Peripheral blood mononuclear cell (primary cell): ENCODE data around the gene MYOZ1.

- PRO-cap, 8 experiments: no peak in any of the 8 experiments
Measured at GRCh38 chr10:72250644-72251144, 23.0 kb upstream of the DDIT4 start.

GRCh38 chr10:72254403-72254944, 19.2 kb upstream of the DDIT4 start:
- PRO-cap, 8 experiments: no peak in any of the 8 experiments

- PRO-cap, 8 experiments: peak in 2 of 8 experiments; most common plus-strand start chr10:72277375 (in 2)
Measured at GRCh38 chr10:72277264-72277778, 3.6 kb downstream of the DDIT4 start.

DNA sequence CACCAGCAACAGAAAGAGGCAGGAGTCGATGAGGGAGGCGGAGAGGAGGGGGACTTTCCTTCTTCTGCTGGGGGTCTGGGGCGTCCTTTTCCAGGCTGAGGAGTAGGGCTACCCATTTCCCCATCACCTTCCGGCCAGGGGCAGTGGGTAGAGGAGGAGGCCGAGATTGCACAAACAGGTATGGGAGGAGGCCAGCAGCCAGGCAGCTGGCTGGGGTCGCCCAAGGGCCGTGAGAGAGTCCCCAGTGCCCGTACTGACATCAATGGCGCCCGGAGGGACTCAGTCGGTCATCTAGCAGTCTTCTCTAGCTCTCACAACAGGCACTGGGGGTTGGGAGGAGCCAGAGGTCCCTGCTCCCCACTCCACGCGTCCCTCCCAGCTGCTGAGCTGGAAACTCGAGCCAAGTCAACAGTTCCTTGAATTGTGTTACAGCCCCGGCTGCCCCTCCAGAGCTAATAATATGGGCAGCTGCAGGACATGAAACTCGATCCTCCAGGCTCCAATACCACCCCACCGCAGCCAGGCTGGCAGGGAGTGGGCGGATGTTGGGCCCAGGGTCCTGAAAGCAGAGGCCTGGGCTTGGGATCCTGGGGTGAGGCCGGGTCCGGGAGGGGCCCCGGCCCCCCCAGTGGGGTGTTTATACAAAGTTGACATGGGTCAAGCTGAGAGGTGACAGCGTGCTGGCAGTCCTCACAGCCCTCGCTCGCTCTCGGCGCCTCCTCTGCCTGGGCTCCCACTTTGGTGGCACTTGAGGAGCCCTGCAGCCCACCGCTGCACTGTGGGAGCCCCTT, 29.4 kb downstream of the DNAJB12 start:
- PRO-cap, 8 experiments: no peak in any of the 8 experiments

GRCh38 chr10:72334745-72335482, 19.8 kb downstream of the DNAJB12 start:
- PRO-cap, 8 experiments: peak in 7 of 8 experiments; most common plus-strand start chr10:72335278 (in 3); most common minus-strand start chr10:72334906 (in 3)

GRCh38 chr10:72523693-72524329, 102.1 kb downstream of the MICU1 start:
- PRO-cap, 8 experiments: no peak in any of the 8 experiments

- PRO-cap, 8 experiments: no peak in any of the 8 experiments
Measured at GRCh38 chr10:72688145-72688753, 3.7 kb upstream of the MCU start.

DNA sequence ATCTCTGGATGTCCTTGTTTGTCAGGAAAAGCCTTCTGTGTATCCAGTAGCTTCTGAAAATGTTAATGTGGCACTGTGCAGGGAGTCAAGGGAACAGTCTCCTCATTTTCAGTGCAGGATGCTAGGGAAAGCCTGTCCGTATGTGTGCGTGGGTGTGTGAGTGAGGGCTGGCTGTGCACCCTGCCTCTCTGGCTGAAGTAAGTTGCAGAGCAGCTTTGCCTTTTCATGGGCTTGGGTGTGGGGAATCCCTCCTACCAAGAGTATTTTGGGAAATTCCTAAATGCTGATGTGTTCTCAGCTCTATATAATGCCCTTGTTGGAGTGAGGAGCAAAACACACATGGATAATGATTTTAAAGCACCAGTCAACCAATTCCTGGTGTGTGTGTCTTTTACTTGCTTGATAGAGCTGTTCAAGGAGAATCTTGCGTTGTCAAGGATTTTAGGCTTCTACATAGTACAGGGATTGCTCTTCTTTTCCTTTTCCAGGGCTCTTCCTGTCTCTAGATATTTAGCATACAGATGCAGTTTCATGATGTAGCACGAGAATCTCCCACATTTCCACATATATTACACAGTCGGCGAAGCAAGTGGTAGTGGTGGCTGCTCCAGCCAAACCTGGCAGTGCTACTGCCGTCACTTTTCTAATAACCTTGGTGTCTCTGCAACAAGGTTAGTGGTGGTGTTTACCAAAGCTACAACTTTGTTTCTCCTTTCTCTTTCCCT, 92.8 kb downstream of the MCU start:
- PRO-cap, 8 experiments: no peak in any of the 8 experiments

- PRO-cap, 8 experiments: peak in 4 of 8 experiments; most common plus-strand start chr10:73095612 (in 3); most common minus-strand start chr10:73095427 (in 1)
Measured at GRCh38 chr10:73095265-73095772, 1.3 kb downstream of the P4HA1 start.

DNA sequence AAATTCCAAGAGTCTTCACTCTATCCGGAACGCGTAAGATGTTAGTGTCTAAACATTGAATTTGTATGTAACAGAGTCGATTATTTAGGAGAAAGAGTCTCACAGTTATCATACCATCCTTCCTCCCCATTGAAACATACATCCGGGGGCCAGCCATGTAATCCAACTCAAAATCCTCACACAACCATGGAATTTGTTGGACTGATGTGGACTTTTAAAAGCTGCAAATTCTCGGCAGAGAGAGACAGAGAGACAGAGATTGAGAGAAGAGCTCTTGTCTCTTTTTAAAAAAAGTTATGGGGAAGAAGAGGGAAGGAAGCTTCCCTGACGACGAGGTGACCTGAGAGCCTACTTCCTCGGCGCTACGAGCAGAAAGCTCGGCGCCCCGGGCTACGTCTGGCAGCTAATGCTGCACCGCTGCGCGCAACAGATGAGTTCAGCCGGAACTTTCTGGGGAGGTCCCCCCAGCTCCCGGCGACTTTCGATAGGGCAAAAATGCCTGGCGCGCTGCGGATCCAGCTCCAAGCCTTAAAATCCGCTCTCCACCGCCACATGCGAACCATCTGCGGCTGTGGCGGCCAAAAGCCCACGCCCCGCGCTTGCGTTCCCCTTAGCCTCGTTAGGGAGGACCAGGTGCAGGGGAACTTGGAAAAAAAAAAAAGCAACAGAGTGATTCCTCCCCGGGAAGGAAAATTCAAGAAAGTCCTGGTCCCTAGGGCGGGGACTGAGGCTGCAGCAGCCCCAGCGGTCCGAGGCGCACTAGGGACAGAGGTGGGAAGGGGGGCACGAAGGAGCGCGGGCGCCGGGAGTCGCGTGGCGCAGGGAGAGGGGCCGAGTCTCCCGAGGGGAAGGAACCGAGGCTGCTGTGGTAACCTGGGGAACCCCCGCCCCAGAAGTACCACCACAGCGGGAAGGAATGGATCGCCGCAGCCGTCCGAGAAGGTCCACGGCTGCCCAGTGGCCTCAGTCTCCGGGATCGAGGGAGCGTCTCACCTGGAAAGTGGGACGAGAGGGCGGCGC, 583 bp downstream of the P4HA1 start:
- PRO-cap, 8 experiments: peak in 8 of 8 experiments; most common plus-strand start position 487 of the sequence (in 4); most common minus-strand start position 618 of the sequence (in 3)

GRCh38 chr10:73119318-73120382, 9.4 kb downstream of the NUDT13 start:
- PRO-cap, 8 experiments: no peak in any of the 8 experiments

GRCh38 chr10:73262070-73262504, 9.6 kb upstream of the MRPS16 start:
- PRO-cap, 8 experiments: no peak in any of the 8 experiments

GRCh38 chr10:73529600-73530076, 33.8 kb upstream of the PPP3CB start:
- PRO-cap, 8 experiments: no peak in any of the 8 experiments

- PRO-cap, 8 experiments: no peak in any of the 8 experiments
Measured at GRCh38 chr10:73641198-73642031, at the start of gene MYOZ1. TSS of gene MYOZ1 (minus strand) at chr10:73641474.

DNA sequence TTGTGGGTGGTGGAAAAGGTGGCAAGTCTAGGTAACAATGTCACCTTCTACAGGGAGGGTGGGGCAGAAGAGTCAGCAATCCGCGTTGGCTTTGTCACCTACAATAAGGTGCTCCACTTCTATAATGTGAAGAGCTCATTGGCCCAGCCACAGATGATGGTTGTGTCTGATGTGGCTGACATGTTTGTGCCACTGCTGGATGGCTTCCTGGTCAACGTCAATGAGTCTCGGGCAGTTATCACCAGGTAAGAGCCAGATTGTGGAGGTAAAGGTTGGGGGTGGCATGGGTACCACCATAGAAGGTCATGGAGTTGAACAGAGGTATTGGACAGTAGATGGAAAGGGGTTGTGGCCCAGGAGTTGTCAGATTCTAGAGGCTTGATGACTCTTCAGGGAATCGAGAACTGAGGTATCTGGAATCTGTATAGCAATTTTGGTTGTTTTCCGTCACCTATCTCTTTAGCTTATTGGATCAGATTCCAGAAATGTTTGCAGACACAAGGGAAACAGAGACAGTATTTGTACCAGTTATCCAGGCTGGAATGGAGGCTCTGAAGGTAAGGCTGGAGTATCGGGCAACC, 5.7 kb upstream of the FUT11 start:
- PRO-cap, 8 experiments: peak in 1 of 8 experiments; most common plus-strand start position 271 of the sequence (in 1)

- PRO-cap, 8 experiments: peak in 4 of 8 experiments; most common plus-strand start chr10:73803257 (in 4); most common minus-strand start chr10:73803464 (in 1)
Measured at GRCh38 chr10:73802851-73803970, 8.2 kb downstream of the NDST2 start.

GRCh38 chr10:74152388-74152949, 1.4 kb downstream of the ADK start:
- PRO-cap, 8 experiments: no peak in any of the 8 experiments

DNA sequence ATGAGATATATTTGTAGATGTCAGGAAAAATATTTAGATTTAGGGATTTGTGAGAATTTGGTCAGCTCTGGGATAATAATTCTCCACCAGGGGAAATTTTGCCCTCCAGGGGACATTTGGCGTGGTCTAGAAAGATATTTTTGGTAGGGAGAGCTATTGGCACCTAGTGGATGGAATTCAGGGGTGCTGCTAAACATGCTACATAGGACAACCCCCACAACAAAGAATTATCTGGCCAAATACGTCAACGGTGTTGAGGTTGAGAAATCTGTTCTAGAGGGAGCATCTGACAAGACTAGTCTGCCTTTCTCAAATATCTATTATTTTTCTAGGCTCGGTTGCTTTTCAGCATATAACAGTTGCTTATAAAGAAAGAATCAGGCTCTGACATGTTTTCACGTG, 2.1 kb downstream of the ADK start:
- PRO-cap, 8 experiments: no peak in any of the 8 experiments

DNA sequence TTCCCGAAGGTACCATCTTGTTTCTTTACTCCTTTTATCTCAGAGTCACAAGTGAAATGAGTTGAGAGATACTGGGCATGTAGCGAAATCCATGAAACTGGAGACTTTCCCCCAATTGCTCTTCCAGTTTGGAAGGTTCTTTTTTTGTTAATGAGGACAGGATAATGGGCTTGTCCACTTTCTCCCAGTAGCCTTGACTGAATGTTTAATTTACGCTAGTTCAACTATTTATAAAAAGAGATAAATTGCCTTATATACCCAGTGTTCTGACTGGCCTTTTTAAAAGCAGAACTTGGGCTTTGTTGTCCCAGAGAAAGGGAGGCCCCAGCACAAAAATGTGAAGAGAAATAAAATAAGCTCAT, 26.4 kb downstream of the ADK start:
- PRO-cap, 8 experiments: no peak in any of the 8 experiments

- PRO-cap, 8 experiments: no peak in any of the 8 experiments
Measured at GRCh38 chr10:74433277-74433700, 282.3 kb downstream of the ADK start.